GM12891 (cell line): ENCODE measurements around a stretch of chr16.

DNA sequence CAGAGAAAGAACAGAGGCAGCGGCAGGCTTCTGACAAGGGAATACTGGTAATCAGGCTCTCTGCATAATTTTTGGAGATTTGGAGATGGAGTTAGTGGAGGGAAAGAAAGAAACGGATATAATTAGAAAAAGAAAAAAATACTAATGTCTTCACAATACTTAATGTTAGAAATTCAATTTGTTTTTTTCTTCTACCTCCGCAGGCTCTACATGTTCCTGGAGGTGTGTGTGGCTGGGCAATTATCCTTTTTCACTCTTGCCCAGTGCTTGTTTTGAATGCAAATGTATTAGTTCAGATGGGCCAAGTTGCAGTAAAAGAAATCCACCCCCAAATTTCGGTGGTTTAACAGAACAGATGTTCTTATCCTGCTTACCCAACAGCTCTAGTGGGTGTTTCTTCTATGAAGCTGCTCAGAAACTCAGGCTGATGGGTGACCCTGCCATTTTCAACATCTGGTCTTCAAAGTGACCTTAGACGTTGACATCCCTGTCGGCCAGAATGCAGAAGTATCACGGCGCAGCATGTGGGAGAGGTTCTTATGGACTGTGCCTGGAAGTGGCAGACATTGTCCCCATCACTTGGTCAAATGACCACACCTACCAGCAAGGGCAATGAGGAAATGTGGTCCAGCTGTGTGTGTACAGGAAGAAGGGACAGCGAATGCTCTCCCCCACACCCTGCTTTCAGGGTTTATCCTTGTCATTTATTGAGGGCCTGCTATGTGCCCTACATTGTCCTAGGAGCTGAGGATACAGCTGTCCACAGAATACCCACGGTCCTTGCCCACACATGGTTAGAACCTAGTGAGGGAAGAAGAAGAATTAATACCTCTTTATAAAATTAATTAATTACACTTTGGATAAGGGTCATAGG is 157.3 kb downstream of the CDH13 start:
- RRBS, result no CpG with 5 or more reads among the region's 10 CpGs

GRCh38 chr16:83912422-83912654 is 13.4 kb downstream of the MLYCD start:
- RRBS, result no CpG with 5 or more reads among the region's 4 CpGs

DNA sequence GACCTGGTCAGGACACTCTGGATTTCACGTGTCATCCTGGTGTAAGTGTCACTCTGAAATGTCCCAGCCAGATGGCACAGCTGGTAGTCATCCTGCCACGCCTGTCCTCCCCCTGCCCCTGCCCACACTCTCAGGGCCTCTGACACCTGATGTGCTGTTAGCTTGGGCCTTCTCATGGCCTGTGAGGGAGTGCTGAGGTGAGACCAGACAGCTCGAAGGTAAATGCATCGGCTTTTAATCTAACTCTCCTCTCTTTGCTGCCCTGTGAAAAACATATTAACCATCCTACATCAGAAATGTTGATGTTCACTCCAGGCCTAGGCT is 13.7 kb downstream of the MLYCD start:
- RRBS, result no CpG with 5 or more reads among the region's 4 CpGs

GRCh38 chr16:83939094-83939819 is 13.8 kb upstream of the OSGIN1 start:
- RRBS, result no CpG with 5 or more reads among the region's 19 CpGs

GRCh38 chr16:83947688-83948334 is 5.2 kb upstream of the OSGIN1 start:
- RRBS, result no CpG with 5 or more reads among the region's 15 CpGs

GRCh38 chr16:83954513-83955092 is 1.6 kb downstream of the OSGIN1 start:
- RRBS, result no CpG with 5 or more reads among the region's 11 CpGs

DNA sequence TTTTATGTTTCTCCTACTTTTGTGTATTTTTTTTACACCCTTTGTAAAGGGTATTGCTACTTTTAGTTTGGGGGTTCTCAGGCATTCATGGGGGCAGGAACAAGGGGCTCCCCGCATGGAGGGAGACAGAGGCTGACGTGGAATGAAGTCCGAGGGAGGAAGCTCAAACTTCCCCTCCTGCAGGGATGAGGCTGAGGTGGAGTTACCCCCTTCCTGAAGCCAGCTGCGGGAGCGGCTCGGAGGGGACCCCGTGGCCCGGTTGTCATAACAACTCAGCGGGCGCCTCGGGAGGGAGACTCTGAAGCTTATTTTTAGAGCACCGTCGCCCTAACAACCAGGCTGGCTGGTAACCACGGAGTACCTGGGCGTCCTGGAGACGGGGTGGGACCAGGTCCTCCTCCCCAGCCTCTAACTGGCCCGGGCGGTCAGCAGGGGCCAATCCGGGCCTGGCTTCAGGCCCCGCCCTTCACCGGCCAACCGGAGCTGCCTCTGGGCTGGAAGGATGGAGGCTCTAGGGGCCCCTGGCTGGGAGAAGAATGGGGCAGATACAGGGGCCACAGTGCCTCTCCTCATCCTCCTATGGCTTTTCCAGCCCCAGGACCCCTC is 27.7 kb downstream of the NECAB2 start:
- RRBS, result no CpG with 5 or more reads among the region's 22 CpGs

DNA sequence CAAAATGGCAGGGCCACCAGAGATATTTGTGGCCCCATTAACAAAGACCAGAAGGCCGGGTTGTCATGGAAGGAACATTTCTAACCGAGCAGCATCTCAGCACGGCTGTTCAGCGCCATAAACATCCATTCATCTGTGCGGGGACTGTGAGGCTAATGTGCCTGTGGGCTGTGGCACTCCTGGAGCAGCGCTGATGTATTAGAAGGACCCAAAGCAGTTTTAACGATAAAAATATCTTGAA is 31.7 kb downstream of the SLC38A8 start:
- RRBS, result no CpG with 5 or more reads among the region's 7 CpGs

DNA sequence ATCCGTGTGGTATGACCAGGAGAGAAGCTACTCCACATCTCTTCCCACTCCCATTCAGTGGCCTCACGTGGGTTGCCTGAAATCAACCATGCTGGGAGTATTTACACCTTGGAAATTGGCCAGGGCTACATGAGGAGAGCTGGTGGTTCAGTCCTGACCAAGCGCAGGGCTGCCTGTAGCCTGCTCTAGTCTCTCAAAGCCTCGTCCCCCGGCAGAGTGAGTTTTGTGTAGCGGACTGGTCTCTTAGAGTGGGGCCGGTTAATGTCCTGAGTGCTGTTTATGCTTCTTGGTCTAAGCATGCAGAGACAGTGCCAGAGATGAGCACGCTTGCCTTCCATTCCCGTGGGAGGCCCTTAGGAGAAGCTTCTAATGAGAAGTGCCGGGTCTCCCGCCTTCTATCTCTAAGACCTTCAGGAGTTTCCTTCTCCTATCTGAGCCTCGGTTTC is 3.8 kb downstream of the WFDC1 start:
- RRBS, result 80% methylated on average over 2 of the region's 12 CpGs

GRCh38 chr16:84320496-84320748 is 25.7 kb downstream of the WFDC1 start:
- RRBS, result no CpG with 5 or more reads among the region's 2 CpGs

GRCh38 chr16:84340130-84340888 is 28.0 kb upstream of the ATP2C2 start:
- RRBS, result no CpG with 5 or more reads among the region's 19 CpGs

GRCh38 chr16:84449696-84450198 is 54.7 kb downstream of the MEAK7 start:
- RRBS, result 84% methylated on average over 4 of the region's 22 CpGs

GRCh38 chr16:84524325-84524690 is 19.8 kb upstream of the MEAK7 start:
- RRBS, result no CpG with 5 or more reads among the region's 11 CpGs

- RRBS, result no CpG with 5 or more reads among the region's 15 CpGs
These were observed 33.3 kb upstream of the MEAK7 start for GRCh38 chr16:84537614-84538259.

DNA sequence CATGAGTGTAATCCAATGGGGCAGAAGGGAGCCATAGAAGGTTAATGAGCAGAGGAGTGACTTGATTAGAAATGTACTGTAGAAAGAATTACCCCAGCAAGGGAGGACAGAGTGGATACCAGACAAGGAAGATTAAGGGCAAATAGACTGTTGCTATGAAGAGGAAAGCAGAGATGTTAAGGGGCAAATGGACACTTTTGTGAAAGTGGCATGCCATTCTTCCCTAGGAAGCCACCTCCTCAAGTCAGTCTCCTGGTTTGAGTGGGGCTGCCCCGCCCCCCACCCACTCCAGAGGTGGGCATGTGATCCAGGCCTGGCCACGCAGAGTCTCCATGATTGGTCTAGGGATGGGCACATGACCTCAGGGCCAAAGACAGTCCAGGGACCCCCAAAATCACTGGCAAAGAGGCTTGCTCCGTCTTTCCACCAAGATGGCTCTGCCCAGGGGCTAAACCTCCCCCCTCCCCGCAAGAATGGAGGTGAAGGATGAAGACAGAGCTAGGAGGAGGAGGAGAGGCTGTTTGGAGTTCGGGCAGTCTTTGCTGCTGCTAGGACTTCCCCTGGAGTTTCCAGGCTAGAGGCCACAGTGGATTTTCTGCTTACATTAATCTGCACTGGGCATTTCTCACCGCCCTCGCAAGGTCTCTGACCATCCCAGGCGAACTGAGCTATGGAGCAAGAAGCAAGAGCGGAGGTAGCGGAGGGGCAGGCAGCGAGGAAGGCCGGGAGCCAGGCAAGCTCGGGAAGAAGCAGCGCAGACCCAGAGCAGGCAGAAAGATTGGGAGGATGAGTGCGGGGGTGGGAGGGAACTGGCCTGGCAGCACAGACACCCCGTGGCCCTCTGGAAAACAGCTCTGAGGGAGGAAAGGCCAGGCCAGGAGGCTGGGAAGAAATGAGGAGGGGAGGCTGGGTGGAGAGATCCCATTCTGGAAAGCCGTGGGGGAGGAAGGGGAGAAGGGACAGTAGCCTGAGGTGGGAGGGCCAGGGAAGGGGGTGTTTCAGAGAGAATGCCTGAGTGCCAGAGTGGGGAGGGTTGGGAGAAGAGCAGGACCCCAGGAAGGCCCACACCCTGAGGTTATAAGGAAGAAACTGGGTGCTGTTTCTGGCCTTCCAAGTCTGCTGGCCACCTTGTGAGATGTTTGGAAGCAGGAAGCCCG is 3.9 kb downstream of the COTL1 start:
- RRBS, result no CpG with 5 or more reads among the region's 18 CpGs

DNA sequence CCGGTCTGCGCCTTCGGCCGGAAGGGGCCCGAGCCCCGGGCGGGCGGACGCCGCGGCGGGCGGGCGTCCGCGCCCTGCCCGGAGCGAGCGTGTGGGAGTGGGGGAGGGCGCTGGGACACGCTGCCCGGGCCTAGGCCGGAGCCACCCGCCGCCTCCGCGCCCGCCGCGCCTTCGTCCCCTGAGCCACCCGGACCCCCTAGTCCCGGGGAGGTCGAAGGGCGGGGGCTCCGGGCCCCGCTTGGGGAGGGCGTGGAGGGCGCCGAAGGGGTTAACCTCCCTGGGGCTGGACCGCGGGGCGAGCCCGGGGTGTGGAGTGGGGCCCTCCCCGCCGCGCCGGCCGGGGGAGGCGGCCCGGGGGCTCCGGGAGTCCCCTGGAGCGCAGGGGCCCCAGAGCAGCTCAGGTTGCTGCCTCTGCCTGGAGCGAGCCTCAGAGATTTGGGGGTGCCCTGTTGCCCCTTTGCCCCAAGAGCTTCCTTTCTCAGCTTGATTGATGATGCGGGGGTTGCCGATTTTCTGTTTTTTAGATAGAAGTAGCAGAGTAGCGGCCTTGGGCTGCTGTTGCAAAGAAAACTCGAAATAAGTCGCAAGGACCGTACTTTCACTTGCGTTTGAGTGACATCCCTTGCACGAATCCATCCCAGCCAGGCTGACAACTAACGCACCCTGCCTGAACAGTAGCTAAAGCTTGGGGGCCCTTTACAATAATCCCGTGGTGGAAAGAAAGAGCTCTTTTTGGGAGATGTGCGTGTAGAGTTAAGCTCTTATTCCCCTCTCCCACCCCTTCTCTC is 513 bp downstream of the USP10 start:
- RRBS, result 1% methylated on average over 37 of the region's 65 CpGs

DNA sequence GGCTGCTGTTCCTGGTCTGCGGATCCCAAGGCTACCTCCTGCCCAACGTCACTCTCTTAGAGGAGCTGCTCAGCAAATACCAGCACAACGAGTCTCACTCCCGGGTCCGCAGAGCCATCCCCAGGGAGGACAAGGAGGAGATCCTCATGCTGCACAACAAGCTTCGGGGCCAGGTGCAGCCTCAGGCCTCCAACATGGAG is 18.6 kb downstream of the CRISPLD2 start:
- RRBS, result no CpG with 5 or more reads among the region's 6 CpGs

DNA sequence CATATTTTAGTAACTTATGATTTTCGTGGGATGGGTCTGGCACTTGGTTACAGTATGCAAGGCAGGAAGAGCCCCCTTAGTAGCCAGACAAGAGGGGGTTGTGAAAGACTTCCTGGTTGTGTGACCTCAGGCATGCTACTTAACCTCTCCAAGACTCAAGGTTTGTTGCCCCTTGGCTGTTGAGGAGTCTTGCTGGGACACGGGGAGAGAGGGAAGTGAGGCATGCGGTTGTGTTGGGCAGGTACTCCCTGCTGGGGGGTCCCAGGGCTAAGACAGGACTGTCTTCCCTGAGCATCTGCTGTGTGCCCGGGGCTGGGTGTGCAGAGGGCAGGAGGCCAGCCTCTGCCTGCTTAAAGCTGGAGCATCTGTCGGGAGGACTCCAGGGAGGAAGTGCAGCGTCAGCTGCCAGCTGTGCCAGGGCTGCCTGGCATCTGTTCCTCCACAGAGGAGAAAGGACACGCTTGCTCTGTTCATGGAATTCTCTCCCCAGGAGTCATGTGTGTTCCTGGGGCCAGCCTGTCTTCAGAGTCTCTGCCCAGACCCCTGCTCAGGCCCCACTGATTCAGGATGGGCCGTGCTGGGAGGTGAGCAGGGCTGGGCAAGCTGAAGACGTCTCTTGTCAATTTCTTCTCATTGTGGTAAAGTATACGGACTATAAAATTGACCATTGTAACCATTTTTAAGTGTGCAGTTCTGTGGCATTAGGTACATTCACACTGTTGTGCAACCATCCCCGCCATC is 24.1 kb downstream of the CRISPLD2 start:
- RRBS, result no CpG with 5 or more reads among the region's 11 CpGs

GRCh38 chr16:84846626-84847312 is 27.0 kb downstream of the CRISPLD2 start:
- RRBS, result no CpG with 5 or more reads among the region's 22 CpGs

- RRBS, result no CpG with 5 or more reads among the region's 16 CpGs
These were observed 69.1 kb downstream of the CRISPLD2 start for GRCh38 chr16:84888814-84889446.